ENCODE measurements around the gene TNPO2.

DNA sequence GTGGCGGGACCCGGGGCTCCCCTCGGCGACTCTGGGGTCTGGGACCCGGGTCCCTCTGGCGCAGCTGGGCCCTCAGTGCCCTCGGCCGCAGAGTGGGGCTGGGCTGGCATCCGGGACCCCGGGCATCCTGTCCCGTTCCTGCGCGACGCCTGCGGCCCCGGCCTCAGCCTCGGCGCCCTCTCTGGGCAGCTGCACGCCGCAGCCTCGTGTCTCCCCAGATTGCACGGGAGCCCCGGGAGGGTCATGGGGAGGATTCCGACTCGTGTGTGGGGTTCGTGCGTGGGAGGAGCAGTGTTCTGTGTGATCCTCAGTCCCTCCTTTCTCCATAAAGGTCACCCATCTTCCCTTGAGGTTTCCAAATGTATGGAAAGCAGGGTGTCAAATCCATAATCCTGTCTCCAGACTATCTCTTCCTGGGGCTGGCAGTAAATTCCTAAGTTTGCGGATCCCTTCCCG is 32.3 kb downstream of the ZNF136 start:
- RAMPAGE, long total RNA, result no peak
- RRBS, result 3% methylated on average over 11 of the region's 29 CpGs

GRCh38 chr19:12288906-12289600 is 5.6 kb downstream of the ZNF44 start:
- RAMPAGE, long total RNA, result no peak
- RRBS, result no CpG with 5 or more reads among the region's 2 CpGs

GRCh38 chr19:12513481-12514272 is 29.1 kb upstream of the ZNF709 start:
- RAMPAGE, long total RNA, result no peak
- RRBS, result 5% methylated on average over 13 of the region's 44 CpGs

DNA sequence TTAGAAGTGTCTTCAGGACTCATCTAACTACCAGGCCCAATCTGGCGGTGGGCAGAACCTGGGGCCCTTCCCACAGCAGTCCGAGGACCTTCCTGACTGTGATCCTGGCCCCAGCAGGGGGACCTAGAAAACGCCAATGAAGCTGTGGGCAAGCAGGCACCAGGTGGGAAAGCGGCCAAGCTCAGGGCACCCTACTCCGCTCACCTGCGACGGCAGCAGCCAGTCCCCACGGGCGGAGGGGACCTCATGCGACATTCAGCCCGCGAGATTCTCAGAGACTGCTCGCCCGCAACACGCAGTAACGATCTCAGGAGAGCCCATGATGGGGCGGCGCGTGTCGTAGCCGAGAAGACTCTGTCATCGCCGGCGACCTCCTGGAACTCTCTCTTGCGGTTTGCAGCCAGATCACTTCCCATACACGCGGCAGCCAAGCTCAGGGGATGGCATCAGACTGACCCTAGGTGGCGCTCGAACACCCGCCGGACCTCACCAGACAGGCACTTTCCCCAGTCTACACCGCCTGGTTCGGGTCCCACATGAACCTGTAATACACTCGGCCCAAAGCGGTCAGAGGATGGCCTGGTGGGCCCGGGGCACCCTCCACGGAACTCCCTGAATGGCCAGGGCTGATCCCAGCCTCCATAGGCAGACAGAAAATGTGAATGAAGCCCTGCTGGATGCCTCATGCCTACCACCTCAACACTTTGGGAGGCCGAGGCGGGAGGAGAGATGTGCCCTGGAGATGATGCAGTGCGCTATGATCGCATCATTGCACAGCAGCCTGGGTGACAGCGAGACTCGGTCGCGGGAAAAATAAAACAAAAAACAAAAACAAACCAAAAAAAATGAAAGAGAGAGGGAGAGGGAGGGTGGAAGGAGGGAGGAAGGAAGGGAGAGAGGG is 26.4 kb downstream of the MAN2B1 start:
- RAMPAGE, long total RNA, result no peak
- RRBS, result 0% methylated on average over 4 of the region's 45 CpGs

- RAMPAGE, long total RNA, result no peak
- RRBS, result no CpG with 5 or more reads among the region's 41 CpGs
These were observed at the start of gene TNPO2 for GRCh38 chr19:12723193-12724487. TSS of gene TNPO2 (minus strand) at chr19:12723932.

DNA sequence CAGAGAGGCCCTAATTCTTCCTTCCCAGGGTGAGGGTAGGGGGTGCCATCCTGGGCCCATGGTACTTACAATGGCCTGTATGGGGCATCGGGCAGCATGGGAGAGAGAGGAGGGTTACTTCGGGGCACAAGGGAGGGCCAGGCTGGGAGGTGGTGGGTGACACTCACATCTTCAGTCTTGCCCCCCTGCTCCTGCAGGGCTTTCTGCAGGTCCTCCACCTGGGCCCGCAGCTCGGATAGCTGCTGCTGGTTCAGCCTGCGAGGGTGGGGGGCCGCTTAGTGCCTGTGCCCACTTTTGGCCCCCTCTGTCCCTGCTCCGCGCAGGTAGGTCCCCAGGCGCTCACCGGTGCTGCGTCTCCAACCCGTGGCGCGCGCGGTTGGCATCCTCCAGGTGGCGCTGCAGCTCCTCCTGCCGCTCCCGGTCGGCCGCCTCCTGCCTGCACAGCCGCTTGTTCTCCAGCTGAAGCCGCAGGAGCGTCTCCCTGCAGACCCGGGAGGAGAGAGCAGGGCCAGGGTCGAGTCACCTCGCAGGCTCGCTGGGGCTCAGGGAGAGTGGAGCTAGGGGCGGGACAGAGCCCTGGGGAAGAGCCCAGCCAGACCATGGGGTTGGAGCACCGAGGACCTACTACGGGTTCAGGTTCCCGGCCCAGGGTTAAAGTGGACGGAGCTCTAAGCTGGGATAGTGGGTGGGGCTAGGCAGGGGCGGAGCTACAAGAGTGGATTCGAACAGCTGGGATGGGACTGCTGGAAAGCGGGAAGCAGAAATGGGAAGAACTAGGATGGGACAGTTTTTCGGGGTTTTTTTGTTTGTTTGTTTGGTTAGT is 9.4 kb downstream of the HOOK2 start:
- RAMPAGE, long total RNA, result no peak
- RRBS, result 10% methylated on average over 16 of the region's 37 CpGs

- RAMPAGE, long total RNA, result no peak
- RRBS, result 25% methylated on average over 4 of the region's 18 CpGs
These were observed 5.0 kb upstream of the JUNB start for GRCh38 chr19:12786064-12786870.

DNA sequence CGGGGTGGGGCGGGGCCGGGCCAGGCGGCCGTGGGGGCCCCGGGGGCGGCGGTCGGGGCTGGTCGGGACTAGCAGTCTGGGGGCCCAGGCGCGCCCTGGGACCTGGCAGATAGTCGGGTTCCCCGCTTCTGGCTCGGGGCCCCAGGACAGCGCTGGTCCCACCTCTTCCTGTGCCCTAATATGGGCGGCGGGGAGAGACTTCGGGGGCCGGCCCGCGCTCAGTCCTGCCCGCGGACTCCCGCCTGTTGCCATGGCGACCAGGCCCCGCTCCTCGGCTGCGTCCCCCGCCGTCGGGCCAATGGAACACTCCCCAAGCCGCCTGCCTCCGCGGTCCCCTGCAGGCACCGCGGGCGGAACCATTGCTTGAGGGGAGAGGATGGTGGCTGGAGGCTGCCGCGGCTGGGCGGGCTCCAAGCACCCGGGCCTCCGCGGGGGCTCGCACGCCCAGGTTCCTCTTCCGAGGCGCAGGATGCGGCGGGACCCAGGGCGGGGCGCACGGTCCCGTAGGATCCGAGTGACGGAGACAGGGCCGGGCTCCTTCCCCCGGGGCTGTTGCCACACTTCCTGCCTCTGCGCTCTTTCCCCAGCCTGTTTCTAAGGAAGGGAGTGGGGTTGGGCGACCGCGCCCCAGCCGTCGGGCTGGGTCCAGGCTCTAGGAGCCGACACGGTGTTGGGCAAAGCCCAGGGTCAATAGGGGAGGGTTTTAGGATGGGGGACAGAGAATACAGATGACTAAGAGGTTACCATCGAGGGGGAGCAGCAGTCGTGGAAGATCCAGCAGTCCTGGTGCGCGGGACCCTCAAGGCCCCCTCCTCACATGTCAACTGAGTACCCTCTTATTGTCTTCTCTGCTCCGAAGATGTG is 1.3 kb upstream of the JUNB start:
- RAMPAGE, long total RNA, result no peak
- RRBS, result 2% methylated on average over 13 of the region's 71 CpGs

DNA sequence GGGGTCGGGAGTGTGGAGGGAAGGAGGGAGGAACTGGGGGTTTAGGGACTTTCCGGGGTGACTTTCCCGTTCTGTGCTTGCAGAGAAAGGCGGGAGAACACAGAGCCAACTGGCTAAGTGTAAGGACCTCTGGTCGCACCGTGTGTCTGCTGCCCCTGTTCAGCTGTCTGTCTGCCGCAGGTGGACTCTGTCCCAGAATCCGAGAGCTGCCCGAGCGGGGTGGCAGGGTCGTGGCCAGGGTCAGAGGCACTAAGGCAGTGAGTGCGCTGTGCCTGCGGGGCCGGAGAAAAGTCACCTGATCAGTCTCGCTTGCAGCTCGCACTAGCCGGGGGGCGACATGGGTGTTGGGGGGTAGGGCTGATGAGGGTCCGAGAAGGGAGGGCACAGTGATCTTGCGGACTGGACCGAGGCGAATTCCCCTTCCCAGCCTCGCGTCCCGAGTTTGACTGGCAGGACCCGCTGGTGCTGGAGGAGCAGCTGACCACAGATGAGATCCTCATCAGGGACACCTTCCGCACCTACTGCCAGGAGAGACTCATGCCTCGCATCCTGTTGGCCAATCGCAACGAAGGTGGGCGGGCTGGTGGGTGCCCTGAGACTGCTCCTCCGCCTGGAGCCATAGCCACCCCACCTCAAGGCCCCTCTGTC is 568 bp downstream of the GCDH start:
- RAMPAGE, long total RNA, result no peak
- RRBS, result 5% methylated on average over 4 of the region's 32 CpGs

- RAMPAGE, long total RNA, result no peak
- RRBS, result no CpG with 5 or more reads among the region's 13 CpGs
These were observed 6.6 kb downstream of the GCDH start for GRCh38 chr19:12897586-12897937.

DNA sequence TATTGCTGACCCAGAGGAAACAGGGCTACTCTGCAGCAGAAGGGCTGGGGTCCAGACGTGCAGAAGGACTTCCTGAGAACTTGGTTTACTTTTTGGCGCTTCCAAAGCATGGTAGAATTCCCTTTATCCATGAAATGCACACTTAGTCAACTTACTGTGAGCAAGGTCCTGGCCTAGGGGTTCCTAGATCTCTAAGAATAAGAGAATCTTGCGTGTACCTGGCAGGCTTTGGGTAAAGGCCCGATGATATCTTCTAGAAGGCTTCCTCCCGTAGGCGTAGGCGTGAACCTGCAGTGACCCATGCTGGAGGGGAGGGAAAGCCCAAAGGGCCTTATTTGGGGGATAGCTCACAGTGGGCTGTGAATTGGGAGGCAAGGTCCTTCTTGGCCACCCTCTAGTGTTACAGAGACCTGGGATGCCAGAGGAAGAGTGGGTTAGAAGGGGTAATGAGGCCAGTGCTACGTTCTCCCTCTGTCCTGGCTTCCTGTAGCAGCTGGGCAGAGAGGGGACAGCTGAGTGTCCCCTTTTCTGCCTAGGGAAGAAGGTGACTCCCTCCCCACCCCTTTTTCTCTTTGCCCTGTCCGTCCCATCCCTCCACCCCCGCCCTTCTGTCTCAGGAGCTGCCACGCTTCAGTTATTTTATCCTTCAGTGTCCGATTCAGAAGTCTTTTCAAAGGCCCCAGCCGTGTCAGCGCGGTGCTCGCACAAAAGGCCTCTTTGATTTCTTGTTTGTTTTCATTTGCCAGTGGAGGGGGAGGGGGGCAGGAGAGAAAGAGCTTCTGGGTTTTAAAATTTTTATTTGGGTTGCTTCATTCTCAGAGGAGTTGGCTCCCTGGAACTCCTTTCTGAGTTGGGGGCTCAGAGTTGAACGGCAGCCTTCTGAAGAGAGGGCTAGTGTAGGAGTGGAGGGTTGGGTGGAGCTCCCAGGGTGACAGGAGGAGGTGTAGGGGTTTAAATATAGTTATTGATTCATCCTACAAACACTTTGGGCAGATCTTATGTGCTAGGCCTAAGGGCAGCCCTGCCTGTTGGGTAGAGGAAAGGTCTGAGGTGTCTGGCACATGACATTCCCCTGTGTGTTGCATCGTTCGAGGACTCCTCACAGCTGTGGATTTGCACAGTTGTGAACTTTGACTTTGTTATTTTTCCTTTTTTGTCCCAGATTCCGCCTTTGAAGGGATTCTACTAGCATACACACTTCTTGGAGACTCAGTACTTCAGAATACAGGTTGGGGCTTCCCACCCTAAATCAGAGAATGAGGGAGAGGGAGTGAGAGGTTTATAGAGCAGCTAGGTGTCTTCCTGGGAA is 36.6 kb downstream of the NFIX start:
- RAMPAGE, long total RNA, result no peak
- RRBS, result no CpG with 5 or more reads among the region's 20 CpGs

GRCh38 chr19:13098793-13099193 is 3.9 kb downstream of the LYL1 start:
- RAMPAGE, long total RNA, result no peak
- RRBS, result 10% methylated on average over 20 of the region's 35 CpGs

GRCh38 chr19:13206708-13207613 is 56.8 kb downstream of the IER2 start:
- RAMPAGE, long total RNA, result no peak
- RRBS, result 92% methylated on average over 24 of the region's 67 CpGs

GRCh38 chr19:13208353-13209020 is 58.3 kb downstream of the IER2 start:
- RAMPAGE, long total RNA, result no peak
- RRBS, result 65% methylated on average over 22 of the region's 48 CpGs

DNA sequence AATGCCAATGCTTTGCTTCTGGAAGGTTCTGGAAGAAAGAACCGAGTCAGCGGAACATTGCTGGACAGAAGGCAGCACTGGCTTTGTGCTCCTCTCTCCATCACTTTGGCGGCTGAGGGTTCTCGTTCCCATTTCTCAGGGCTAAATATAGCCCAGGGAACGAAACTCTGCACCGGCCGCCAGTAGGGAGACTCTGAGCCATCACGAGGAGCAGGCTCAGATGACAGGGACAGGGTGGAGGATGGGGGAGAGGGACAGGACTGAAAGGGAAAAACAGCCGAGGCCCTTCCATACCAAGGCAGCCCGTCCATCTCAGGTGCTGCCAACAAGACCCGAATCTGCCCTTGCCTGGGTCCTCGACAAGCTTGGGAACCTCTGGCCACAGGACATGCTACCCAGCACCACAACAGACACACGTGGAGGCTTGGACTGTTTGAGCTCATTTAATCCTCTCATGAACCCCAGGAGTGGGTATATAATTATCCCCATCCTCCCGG is 166.3 kb downstream of the CACNA1A start:
- RAMPAGE, long total RNA, result no peak
- RRBS, result no CpG with 5 or more reads among the region's 14 CpGs

- RAMPAGE, long total RNA, result no peak
- RRBS, result no CpG with 5 or more reads among the region's 13 CpGs
These were observed 5.5 kb downstream of the C19orf53 start for GRCh38 chr19:13779665-13780318.

DNA sequence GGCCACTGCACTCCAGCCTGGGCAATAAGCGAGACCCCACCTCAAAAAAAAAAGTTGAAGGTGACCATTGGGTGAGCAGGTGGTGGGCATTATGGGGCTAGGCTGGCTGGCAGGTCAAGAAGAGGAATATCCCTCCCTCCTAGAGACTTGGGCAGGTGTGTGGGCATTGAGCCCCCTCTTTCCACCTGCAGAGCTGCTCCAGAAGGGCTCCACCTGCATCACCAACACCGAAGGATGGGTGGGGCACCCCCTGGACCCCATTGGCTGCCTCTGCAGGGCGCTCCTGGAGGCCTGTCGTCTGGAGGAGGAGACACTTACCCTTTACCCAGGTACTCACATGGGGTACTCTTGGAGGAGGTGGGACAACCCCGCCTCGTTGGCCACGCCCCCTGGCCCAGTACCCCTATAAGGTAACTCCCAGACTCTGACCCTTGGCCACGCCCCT is 21.8 kb downstream of the ZSWIM4 start:
- RAMPAGE, long total RNA, result no peak
- RRBS, result no CpG with 5 or more reads among the region's 8 CpGs

DNA sequence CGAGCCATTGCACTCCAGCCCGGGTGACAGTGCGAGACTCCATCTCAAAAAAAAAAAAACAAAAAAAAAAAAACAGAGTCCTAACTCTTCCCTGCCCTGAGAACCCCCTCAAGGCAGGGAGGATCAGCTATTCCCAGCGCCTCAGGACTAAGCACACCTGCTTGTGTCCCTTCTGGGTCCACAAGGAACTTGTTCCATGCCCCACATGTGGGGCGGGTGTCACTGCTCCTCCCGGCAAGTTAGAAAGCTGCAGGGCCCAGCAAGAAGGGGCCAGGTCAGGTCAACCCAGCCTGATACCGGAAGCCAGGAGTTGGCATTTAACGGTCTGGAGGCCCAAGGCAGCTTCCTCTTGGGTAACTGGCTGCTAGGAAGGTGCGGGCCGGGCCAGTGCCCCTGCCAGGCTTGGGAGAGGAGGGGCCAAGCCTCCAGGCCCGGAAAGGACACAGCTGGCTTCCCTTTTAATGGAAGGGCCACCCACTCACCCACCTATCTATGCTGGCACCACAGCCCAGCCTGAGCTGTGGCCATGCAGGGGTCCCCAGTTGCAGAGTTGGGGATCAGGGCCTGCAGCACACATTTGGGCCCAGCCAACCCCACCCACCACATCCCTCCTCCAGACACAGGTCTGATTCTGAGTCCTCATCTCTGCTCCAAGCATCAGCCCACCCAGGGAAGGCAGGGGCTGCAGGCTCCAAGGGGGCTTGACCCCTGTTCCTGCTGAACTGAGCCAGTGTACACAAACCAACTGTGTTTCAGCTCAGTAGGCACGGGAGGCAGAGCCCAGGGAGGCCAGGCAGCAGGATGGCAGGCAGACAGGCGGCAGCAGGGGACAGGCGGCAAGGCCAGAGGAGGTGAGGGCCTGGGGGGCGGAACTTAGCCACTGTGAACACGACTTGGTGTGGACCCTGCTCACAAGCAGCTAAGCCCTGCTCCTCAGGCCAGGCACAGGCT is 40.6 kb downstream of the ZSWIM4 start:
- RAMPAGE, long total RNA, result no peak
- RRBS, result 51% methylated on average over 6 of the region's 16 CpGs

GRCh38 chr19:13839447-13840326 is 37.2 kb upstream of the NANOS3 start:
- RAMPAGE, long total RNA, result no peak
- RRBS, result no CpG with 5 or more reads among the region's 30 CpGs

DNA sequence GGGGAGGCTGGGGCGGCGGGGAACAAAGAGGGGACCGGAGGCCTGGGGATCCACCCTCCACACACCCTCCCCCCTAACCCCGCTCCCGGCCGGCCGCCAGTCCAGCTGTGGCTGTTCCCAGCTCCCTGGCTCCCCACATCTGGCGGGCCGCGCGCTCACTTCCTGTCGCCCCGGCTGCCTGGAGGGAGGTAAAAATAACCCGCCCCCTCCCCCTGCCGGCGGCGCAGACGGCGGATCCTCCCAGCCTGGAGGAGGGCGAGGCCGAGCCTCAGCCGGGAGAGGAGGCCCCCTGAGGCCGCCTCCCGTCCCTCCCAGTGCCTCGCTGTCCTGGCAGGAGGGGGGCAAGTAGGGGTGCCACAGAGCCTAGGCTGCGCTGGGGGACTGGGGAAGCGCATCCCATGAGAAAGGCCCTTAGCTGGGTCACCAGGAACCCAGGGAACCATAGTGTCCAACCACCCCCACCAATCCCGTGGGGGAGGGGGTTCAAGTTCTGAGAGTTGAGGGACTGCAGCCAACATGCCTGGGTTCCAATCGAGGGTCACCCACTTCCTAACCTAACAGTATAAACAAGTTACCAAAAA is 29.2 kb upstream of the NANOS3 start:
- RAMPAGE, long total RNA, result no peak
- RRBS, result 4% methylated on average over 17 of the region's 29 CpGs

Measured in hepatocyte (in vitro differentiated cells and primary cell).